ReNcell CX (cell line): ENCODE measurements around a stretch of chr7.

GRCh38 chr7:95596632-95597382 lies 491 bp upstream of the PDK4 start:
- PRO-cap: bidirectional peak, plus-strand start at chr7:95596688, minus-strand start at chr7:95596576; bidirectional peak, plus-strand start at chr7:95597097, minus-strand start at chr7:95596893

- PRO-cap: no peak
These were observed 145.5 kb downstream of the SLC25A13 start for GRCh38 chr7:96176236-96176882.

- PRO-cap: no peak
These were observed 119.1 kb downstream of the SLC25A13 start for GRCh38 chr7:96202671-96203352.

- PRO-cap: no peak
These were observed 100.3 kb downstream of the SLC25A13 start for GRCh38 chr7:96221550-96222091.

GRCh38 chr7:96302634-96303574 lies 19.0 kb downstream of the SLC25A13 start:
- PRO-cap: no peak

GRCh38 chr7:96308082-96308829 lies 13.6 kb downstream of the SLC25A13 start:
- PRO-cap: no peak

- PRO-cap: no peak
These were observed 85.2 kb upstream of the SEM1 start for GRCh38 chr7:96794939-96795222.

DNA sequence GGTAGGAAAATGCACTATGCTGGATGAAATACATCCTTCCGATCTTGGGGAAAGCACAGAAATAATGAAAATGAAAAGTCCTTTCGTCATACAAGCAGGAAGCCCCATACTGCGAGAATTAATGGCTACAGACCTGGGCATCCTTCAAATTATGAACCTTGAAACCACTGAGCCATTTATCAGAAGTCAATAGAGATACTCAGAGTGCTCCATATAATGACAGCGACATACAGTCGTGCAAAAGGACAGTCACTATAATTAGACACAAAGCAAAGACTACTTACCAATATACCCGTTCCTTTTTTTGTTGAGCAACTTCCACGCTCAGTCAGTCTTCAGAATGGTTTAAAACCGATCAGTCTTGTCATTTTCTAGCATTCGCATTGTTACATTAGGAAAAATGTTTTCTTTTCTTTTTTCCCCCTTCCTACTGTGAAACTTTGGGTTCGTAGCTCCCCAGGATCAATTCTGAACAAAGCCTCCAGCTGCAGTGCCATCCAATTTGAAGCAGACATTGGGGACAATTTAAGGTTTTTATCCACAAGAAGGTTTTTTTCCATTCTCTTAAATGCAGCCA lies 6.3 kb downstream of the DLX6 start:
- PRO-cap: no peak

DNA sequence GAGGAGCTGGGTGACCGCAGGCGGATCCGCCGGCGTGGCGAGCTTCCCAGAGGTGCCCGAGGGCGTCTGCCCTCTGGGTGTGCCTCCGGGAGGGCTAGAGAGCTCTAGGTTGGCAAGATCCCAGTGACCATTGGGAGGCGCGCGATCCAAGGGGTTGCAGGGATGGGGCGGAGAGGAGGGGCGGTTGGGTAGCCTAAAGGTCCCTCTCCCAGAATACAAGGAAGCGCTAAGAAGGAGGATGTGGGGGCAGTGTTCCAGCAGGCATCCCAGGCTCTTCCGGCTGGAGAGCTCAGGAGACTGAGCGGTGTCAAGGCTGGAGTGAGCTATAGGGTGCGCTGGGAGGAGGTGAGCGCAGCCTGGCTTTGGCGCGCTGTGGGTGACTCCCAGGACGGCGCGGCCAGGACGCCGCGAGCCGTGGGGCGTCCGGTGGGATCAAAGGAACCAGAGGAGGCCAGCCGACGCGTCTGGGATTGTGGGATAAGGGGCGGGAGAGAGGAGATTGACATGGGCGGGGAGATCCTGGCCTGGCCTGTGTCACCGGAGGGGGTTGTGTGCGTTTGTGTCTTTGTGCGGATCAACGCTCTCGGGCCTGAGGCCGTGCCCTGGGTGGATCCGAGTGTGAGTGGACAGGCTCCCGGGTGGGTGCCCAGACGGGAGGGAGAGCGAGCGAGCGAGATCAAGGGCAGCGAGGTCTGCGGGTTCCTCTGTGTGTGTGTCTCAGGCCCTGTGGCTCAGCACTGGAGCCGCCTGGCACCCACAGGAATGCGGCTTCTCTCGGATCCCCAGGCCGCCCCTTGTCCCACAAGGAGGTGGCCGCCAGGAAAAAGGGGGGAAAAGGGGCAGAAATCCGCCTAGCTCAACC lies 7.8 kb downstream of the DLX5 start:
- PRO-cap: bidirectional peak, plus-strand start at position 55 of the sequence, minus-strand start at position 62 of the sequence; bidirectional peak, plus-strand start at position 574 of the sequence, minus-strand start at position 277 of the sequence

DNA sequence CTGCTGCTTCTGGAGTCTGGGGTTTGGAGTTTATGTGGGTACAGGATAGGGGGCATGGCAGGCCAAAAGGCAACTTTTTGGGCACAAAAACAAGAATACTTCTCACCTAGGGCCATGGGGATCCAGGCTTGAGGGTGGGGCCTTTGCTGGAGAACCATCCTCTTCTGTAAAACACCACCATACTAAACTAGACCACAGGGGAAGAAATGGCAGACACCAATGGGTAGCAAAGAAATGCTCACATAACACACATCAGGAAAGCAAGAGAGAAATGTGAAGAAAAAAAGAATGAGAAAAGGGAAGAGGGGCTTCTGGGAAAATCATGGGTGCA lies 115.1 kb downstream of the SDHAF3 start:
- PRO-cap: no peak

DNA sequence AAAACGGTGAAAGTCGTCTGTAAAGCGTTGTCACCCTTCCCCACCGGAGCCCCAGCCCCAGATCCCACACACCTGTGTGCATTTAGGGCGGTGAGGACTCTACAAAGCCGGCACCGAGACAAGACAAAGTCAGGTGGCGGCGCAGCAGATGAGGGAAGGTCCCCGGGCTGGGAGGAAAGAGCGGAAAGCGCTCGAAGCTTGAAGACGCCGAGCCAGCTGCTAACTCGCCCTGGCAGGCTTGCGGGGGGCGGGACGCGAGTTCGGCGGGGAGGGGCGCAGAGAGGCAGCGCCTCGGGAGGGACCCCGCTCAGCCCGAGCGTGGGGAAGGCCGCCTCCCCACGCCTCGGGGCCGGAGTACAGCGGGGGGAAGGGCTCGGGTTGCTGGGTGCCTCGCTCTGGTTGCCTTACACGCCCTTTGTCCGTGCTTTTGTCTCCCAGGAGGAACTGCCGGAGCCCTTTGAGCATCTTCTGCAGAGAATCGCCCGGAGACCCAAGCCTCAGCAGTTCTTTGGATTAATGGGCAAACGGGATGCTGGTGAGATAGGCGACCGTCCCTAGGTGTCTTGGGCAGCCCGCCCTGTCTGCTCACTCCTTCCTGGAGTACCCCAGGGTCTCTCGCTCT lies 1.5 kb downstream of the TAC1 start:
- PRO-cap: no peak

GRCh38 chr7:97905105-97905892 lies 33.1 kb upstream of the ASNS start:
- PRO-cap: no peak

GRCh38 chr7:98204557-98205154 lies 6.6 kb upstream of the BHLHA15 start:
- PRO-cap: no peak

GRCh38 chr7:98295385-98296316 lies 14.2 kb downstream of the BRI3 start:
- PRO-cap: no peak

GRCh38 chr7:98307441-98308314 lies 26.2 kb downstream of the BRI3 start:
- PRO-cap: no peak

DNA sequence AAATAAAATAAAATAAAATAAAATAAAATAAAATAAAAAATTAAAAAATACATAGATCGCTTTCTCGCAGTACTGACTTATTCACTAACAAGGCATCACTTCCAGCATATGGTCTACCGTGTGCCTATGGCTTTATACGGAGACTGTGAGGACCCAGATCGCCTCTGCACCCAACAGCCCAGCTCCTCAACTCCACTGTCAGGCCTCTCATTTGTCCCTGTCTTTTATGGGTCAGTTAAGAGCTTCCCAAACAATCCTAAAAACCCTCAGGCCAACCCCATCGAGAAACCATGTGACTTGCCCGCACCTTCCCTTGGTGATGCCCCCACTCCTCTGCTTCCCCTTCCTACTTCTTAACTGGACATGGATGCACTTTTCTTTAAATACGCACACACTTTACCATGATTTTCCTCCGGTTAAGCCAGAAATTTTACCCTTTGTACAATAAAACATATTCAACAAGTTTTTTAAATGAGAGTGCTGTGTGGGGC lies 46.9 kb downstream of the BAIAP2L1 start:
- PRO-cap: no peak

GRCh38 chr7:98616232-98616828 lies 755 bp upstream of the NPTX2 start:
- PRO-cap: no peak

- PRO-cap: no peak
These were observed 10.6 kb downstream of the CPSF4 start for GRCh38 chr7:99449176-99449858.

GRCh38 chr7:99486912-99487578 lies 13.0 kb downstream of the ZNF394 start:
- PRO-cap: no peak

DNA sequence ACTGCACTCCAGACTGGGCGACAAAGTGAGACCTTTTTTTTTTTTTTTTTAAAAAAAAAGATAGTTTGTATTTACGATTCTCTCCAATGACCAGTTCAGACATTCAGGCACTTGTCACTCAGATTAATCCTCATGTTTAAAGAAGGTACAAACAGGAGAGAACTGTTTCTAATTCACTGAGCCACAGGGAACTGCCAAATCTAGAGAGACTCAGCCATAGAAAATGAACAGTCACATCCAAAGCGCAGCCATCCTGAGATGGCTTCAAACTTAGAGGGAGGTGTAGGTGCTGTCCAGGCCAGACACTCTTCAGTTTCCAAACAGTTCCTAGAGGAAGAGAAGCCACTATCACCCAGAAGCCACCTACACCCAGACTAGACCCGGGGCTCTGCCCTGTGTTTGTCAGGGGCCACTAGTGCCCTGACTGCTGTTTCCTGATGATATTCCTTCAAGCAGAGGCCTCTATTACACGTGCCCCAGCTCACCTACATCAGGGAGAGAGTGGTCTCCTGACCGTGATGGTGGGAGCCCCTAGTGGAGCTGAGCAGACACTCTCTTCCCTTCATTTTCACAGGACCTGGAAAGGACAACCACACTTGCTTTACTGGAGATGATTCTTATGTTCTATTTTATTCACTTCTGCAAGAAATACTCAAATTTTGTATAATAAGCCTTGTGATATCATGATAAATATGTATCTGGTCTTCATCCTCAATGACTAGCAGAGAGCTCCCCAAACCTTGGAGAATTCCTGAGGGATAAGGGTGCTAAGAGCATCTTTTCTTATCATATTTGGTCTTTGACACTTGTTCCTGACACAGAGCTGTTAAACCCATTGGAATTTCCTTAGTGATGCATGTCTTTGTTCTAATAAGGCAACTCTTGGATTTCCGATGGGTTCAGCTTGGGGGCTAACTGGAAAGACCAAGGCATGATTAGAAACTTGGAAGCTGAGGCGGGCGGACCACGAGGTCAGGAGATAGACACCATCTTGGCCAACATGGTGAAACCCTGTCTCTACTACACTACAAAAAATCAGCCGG lies 9.2 kb downstream of the ZNF394 start:
- PRO-cap: no peak